Occipital lobe (tissue), 2 donors: ENCODE results near the gene ERLIN1.

GRCh38 chr10:97490423-97491046, 7.7 kb downstream of the MMS19 start:
- RAMPAGE, long total RNA = no peak

GRCh38 chr10:97494525-97495358, 3.5 kb downstream of the MMS19 start:
- RAMPAGE, long total RNA = no peak

GRCh38 chr10:97560795-97561681, 11.5 kb upstream of the ANKRD2 start:
- RAMPAGE, long total RNA = no peak

DNA sequence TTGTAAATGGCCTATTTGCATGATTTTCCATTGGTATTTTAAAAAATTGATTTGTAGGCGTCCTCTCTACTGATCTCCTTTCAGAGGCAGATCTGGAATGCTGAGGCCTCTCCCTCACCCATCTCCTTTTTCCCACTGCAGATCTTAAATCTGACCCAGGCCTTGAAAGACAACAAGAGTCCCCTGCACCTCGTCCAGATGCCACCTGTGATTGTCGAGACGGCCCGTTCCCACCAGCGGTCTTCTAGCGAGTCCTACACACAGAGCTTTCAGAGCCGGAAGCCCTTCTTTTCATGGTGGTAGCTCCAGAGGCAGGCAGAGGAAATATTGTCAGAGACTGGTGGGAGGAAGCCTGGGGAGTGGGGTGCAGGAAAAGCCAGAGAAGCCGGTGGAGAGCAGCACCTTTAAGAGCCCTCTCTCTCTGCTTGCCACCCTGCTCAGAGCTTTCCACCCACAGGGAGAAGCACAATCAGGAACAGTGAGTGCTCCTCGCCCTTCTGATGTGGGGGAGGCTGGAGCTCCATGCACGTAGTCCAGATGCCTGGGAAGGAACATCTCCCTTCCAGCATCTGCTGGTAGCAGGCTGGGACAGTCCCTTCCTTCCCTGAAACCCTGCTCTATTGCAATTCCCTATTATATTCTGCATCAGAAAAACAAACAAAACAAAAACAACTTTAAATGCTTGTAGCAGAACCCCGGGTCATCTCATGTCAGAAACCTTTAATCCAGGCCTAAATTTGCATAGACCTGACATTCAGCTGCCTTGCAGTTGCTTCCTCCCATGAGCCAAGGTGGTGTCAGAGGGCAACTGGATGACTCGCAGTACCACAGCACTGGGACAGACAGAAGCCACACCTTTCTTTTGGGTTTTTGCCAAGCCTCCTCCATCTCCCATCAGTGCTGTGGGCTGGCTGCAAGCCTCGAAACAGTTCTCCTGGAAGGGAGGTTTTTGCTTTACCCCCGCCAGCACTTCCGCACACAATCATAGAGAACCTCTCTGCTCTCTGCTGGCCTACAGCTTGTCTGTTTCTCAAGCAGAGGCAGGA, 13.3 kb downstream of the AVPI1 start:
- RAMPAGE, long total RNA = no peak

GRCh38 chr10:97713098-97713221, 570 bp upstream of the MARVELD1 start:
- RAMPAGE, long total RNA = no peak

GRCh38 chr10:97738434-97738906, 1.5 kb downstream of the ZFYVE27 start:
- RAMPAGE, long total RNA = no peak

GRCh38 chr10:97764382-97765214, 7.2 kb downstream of the SFRP5 start:
- RAMPAGE, long total RNA = no peak

DNA sequence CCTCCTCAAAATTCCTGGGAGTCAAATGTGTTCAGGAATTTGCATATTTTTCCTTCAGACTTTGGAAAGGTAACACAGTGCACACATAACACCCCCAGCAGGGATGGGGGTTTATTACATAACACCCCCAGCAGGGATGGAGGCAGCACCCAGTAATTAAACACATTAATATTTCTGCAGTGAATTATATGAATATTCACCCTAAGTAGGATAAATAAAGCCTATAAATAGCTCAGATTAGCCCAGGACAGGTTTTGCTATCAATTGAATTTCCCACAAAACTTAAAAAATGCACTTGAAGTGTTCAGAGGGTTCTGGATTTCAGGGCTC, 76.8 kb downstream of the GOLGA7B start:
- RAMPAGE, long total RNA = no peak

DNA sequence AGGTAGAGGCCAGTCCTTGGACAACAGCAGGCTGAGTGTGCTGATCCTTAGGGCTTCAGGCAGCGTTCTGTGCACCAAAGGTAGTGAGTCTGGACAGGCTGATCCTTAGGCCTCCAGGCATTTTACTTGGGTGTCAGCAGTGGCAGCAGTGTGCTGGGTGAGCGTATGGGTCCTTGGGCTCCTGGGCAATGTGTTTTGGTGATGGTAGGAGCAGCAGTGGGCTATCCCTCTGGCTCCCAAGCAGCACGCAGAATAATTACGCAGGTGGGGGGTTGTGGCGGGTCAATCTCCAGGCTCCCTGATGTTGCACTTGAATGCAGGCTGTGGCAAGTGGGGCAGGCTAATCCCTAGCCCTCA, 44.3 kb downstream of the LOXL4 start:
- RAMPAGE, long total RNA = no peak

- RAMPAGE, long total RNA = no peak
These were observed 15.7 kb downstream of the HPS1 start for GRCh38 chr10:98431003-98431462.

GRCh38 chr10:98466768-98467497, 20.2 kb upstream of the HPS1 start:
- RAMPAGE, long total RNA = no peak

- RAMPAGE, long total RNA = no peak
These were observed 6.4 kb downstream of the NKX2-3 start for GRCh38 chr10:99539083-99539512.

DNA sequence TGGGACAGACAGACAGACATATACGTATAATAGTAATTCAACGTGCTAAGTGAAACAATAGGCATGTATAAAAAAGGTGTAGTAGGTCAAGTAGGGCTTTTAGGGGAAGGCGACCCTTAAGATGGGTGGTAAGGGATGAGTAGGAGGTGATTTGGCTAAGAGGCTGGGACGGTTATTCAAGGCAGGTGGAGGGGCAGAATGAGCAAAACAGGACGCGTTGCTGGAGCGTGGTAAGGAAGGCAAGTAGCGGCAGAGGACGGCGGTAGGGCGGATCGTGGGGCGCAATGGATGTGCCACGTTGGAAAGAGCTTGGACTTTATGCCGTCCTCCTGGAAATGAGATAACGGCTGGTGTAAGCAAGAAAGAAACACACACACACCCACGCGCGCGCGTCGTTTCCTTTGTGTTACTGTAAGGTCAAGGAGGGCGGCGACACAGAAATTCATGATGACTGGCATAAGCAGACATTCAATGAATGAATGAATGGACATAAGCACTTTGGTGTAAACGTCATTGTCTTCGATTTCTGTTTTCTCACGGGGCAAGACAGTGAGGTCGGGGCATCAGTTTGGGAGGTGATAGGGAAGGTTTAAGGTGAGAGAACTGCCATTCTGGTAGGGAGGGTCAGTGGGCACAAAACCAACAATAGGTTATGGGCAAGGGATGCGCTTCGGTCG, 725 bp upstream of the ENTPD7 start:
- RAMPAGE, long total RNA = no peak

DNA sequence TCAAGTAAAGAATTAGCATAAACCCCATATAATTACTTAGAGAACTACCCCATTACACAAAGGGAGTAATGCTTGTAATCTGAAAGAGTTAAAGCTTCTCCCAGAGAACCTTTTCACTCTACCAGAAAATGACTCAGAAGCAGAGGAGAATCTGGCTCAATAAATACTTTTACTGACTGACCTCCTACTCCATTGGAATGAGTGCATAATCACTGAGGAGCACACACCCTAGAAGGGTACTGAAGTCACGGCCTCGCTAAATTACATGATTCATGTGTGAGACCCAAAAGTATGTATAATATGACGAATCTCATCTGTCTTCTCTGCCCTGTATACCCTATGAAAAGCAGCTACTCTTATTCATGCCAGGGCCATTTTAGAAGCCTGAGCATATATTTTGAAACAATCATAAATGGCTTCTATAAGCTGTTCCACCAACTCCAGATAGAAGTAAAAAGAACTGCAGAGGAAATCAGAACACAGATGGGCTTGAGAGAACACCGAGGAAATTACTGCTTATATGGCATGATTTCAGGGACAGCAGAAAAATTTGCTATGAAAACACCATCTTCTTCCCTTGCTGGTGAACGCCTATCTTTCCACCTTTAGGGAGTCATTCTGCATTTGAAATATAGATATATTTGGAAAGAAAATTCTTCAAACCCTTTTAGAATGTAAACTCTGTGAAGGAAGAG, 32.6 kb downstream of the DNMBP start:
- RAMPAGE, long total RNA = no peak

- RAMPAGE, long total RNA = no peak
These were observed 35.7 kb downstream of the CPN1 start for GRCh38 chr10:100046013-100046423.

- RAMPAGE, long total RNA = start-site peak on the plus strand at chr10:100186091-100186187, 16 and 12 reads in 2 replicates
These were observed at the start of gene ERLIN1 for GRCh38 chr10:100185223-100186273. Gene ERLIN1, minus strand, starts transcription at chr10:100186029.

- RAMPAGE, long total RNA = no peak
These were observed 4.9 kb upstream of the BLOC1S2 start for GRCh38 chr10:100291292-100291863.

DNA sequence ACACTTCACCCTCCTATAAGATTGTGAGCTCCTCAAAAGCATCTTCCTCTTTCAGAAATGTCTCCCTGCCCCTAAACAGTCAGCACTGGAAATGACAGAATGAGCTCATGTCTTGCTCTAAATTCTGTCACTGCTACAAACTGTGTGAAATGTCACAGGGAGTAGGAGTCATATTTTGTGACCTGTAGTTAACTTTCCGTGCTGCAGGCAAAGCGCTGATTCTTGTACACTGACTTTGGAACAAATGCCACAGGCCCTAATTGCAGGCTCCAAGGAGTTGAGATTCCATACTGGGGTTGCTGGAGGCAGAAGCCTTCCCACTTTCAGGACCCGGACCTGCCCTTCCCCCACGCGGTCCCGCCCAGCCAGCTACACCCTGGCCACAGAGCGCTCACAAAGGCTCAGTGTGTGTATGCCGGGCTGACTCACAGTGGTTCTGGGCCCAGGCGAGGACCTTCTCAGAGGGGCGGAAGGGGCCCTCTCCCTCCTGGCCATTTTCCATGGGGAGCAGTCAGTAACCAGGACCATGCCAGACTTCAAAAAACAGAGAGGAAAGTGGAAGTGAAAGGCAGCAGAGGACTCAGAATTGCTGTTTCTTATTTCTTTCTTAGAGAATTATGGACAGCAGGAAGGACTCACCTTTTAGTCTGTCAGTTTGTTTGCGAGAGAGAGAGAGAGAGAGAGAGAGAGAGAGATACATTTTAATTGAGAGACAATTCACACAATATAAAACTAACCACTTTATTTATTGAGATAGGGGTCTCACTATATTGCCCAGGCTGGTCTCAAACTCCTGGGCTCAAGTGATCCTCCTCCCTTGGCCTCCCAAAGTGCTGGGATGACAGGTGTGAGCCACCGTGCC, 24.2 kb downstream of the SCD start:
- RAMPAGE, long total RNA = no peak

- RAMPAGE, long total RNA = no peak
These were observed 25.9 kb downstream of the SCD start for GRCh38 chr10:100372948-100373409.

DNA sequence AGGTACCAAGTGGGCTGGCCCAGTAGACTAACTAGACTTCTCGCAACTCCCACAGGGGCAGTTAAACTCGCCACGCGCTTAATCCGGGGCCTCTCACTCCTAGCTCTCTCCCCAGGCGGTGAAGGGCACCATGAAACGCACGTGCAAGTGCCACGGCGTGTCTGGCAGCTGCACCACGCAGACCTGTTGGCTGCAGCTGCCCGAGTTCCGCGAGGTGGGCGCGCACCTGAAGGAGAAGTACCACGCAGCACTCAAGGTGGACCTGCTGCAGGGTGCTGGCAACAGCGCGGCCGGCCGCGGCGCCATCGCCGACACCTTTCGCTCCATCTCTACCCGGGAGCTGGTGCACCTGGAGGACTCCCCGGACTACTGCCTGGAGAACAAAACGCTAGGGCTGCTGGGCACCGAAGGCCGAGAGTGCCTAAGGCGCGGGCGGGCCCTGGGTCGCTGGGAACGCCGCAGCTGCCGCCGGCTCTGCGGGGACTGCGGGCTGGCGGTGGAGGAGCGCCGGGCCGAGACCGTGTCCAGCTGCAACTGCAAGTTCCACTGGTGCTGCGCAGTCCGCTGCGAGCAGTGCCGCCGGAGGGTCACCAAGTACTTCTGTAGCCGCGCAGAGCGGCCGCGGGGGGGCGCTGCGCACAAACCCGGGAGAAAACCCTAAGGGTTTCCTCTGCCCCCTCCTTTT, 19.5 kb downstream of the WNT8B start:
- RAMPAGE, long total RNA = no peak